GM12878 (cell line): ENCODE measurements around a stretch of chr15.

DNA sequence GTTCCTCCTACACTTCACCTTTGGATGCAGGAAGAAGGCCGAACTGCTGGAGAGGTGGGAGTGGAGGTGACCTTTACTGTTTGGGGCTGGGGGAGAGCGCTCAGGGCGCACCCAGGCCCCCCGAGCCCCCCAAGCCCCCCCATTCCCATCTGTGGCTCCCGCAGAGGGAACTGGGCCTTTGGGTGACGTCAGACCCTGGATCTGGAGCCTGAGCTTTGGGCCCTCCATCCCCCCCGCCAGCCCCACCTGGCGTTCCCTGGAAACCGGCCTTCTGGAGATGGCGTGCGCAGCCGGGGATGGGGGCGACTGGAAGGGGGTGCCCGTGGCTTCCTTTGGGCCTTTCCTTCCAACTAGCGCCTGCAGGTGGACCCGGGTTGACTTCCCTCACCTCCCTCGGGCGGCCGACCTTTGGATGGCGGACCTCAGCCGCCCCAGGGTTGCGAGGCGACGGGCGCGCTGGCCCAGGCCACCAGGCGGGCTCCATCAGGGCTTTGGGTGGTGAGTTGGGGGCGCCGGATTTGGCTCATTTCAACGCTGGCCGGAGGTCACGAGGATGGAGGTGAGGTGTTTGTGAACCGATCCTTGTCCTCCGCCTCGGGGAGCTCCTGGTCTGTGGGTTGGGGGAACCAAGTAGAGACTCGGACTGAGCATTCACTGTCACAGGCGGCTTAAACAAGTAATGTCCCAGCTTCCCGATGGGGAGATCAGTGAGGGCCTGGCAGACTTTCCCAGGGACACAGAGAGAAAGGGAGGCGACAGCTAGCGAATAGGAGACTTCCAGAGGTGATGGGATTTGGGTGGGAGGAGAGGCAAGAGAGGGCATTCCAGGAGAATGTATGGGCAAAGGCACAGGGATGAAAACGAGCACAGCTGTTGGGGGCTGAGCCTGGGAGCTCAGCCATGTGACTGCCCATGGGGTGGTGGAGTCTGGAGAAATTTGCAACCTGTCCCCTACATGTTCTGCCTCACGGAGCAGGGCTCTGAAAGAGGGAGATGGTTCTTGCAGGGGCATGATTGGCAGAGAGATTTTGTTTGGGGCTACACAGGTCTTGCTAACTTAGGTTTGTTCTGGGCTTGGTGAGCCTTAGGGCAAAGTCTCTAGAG, 751 bp downstream of the SCAMP5 start:
- RAMPAGE, long total RNA = no peak
- RRBS, 2 experiments = 24 to 49% methylated on average over 5 of the region's 42 CpGs
CAGE:
- cytosol, long polyA minus RNA = no peak
- cytosol, long polyA plus RNA = no peak
- long polyA plus RNA = no peak
- nucleolus, long total RNA = no peak
- nucleus, long polyA plus RNA = no peak
- nucleus, long total RNA = no peak

GRCh38 chr15:75029176-75030191, 6.1 kb downstream of the PPCDC start:
- RAMPAGE, long total RNA = no peak
- RRBS, 2 experiments = no CpG with 5 or more reads among the region's 15 CpGs
CAGE:
- cytosol, long polyA minus RNA = no peak
- cytosol, long polyA plus RNA = no peak
- long polyA plus RNA = no peak
- nucleolus, long total RNA = no peak
- nucleus, long polyA plus RNA = no peak
- nucleus, long total RNA = no peak

DNA sequence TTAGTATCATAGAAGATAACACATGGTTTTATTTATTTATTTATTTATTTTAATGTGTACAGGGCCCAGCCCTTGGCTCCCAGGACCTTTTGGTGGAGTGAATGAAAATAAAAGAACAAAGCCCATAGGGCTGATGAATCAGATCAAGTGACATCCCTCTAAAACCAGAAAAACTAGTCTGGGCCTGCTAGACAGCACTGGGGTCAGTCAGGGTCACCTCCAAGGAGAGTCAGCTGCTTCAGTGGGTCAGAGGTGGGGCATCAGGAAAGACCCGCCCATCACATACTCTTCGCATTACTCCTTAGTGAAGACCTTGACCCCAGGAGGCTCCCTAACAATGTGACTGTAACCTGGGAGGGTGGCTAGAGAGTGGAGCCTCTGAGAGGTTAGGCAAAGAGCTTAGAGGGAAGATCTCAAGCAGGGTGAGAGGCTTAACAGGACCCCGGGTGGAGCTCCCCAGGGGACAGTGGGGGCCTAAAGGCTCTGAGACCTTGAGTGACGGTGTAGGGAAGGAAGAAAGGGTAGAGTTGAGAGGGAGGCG, 12.9 kb downstream of the PPCDC start:
- RAMPAGE, long total RNA = no peak
- RRBS, 2 experiments = no CpG with 5 or more reads among the region's 5 CpGs
CAGE:
- cytosol, long polyA minus RNA = no peak
- cytosol, long polyA plus RNA = no peak
- long polyA plus RNA = no peak
- nucleolus, long total RNA = no peak
- nucleus, long polyA plus RNA = no peak
- nucleus, long total RNA = no peak

- RAMPAGE, long total RNA = no peak
- RRBS, 2 experiments = no CpG with 5 or more reads among the region's 18 CpGs
CAGE:
- cytosol, long polyA minus RNA = no peak
- cytosol, long polyA plus RNA = no peak
- long polyA plus RNA = no peak
- nucleolus, long total RNA = no peak
- nucleus, long polyA plus RNA = no peak
- nucleus, long total RNA = no peak
Measured at GRCh38 chr15:75048894-75049812, 25.8 kb downstream of the PPCDC start.

GRCh38 chr15:75071923-75072320, 48.5 kb downstream of the PPCDC start:
- RAMPAGE, long total RNA = no peak
- RRBS, 2 experiments = no CpG with 5 or more reads among the region's 2 CpGs
CAGE:
- cytosol, long polyA minus RNA = no peak
- cytosol, long polyA plus RNA = no peak
- long polyA plus RNA = no peak
- nucleolus, long total RNA = no peak
- nucleus, long polyA plus RNA = no peak
- nucleus, long total RNA = no peak

DNA sequence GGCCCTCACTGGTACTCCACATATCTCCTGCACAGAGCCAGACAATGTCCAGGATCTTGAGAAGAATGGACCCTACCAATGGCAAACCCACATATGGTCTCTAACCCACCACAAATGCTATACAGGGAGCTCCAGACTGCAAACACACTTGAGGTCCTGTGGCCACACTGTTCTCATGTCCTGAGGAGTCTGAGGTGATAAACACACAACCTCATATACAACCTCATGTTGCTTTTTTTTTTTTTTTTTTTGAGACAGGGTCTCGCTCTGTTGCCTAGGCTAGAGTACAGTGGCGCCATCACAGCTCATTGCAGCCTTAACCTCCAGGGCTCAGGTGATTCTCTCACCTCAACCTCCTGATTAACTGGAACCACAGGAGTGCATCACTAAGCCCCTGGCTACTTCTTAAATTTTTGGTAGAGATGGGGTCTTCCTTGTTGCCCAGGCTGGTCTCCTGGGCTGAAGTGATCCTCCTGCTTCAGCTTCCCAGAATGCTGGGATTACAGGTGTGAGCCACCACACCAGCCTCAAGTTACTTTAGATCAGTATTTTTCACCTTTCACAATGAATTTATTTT, 4.3 kb downstream of the NEIL1 start:
- RAMPAGE, long total RNA = no peak
- RRBS, 2 experiments = no CpG with 5 or more reads among the region's 2 CpGs
CAGE:
- cytosol, long polyA minus RNA = no peak
- cytosol, long polyA plus RNA = no peak
- long polyA plus RNA = no peak
- nucleolus, long total RNA = no peak
- nucleus, long polyA plus RNA = no peak
- nucleus, long total RNA = no peak

DNA sequence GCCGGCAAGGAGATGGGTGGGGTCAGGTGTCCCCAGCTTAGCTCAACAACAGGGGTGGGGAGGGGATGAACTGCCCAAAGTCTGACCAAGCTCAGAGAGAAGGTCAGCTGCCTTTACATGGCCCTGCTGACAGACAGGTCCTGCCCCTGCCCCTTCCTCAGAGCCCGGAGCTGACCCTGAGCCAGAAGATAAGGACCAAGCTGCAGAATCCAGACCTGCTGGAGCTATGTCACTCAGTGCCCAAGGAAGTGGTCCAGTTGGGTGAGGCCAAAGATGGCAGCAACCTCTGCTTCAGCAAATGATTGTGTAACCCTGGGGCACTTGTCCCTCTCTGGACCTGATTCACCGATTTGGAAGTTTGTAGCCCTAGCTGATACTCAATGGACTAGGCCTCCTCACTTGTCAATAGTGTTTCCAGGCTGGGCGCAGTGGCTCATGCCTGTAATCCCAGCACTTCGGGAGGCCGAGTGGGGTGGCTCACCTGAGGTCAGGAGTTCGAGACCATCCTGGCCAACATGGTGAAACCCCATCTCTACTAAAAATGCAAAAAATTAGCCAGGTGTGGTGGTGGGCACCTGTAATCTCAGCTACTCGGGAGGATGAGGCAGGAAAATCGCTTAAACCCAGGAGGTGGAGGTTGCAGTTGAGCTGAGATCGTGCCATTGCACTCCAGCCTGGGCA, 5.7 kb downstream of the NEIL1 start:
- RAMPAGE, long total RNA = no peak
- RRBS, 2 experiments = 86 to 100% methylated on average over 1 of the region's 10 CpGs
CAGE:
- cytosol, long polyA minus RNA = no peak
- cytosol, long polyA plus RNA = no peak
- long polyA plus RNA = no peak
- nucleolus, long total RNA = no peak
- nucleus, long polyA plus RNA = no peak
- nucleus, long total RNA = no peak

DNA sequence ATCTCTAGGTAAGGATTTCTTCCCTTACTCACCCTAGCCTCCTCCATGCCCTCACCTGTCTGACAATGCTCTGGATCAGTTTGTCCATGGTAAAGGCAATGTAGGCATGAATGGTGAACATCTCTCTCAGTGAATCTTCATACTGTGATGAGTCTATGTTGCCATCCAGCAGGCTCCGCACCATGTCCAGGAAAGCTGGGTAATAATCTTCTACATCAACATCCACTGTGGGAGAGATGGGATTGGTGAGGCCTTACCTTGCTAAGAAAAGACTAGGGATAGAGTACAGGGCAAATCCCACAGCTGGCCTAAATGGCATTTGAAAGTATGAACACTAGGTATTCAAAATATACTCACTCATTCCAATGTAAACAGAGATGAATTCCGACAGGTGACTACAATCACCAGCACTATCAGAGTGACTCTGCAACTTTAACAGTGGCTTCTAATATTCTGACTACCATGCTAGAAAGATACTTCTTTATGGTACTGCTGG, 21.2 kb upstream of the MAN2C1 start:
- RAMPAGE, long total RNA = no peak
- RRBS, 2 experiments = no CpG with 5 or more reads among the region's 2 CpGs
CAGE:
- cytosol, long polyA minus RNA = no peak
- cytosol, long polyA plus RNA = no peak
- long polyA plus RNA = no peak
- nucleolus, long total RNA = no peak
- nucleus, long polyA plus RNA = no peak
- nucleus, long total RNA = no peak

- RAMPAGE, long total RNA = no peak
- RRBS, 2 experiments = no CpG with 5 or more reads among the region's 24 CpGs
CAGE:
- cytosol, long polyA minus RNA = no peak
- cytosol, long polyA plus RNA = no peak
- long polyA plus RNA = no peak
- nucleolus, long total RNA = no peak
- nucleus, long polyA plus RNA = no peak
- nucleus, long total RNA = no peak
Measured at GRCh38 chr15:75649688-75650370, 2.1 kb downstream of the SNX33 start.

- RAMPAGE, long total RNA = no peak
- RRBS, 2 experiments = no CpG with 5 or more reads among the region's 12 CpGs
CAGE:
- cytosol, long polyA minus RNA = no peak
- cytosol, long polyA plus RNA = no peak
- long polyA plus RNA = no peak
- nucleolus, long total RNA = no peak
- nucleus, long polyA plus RNA = no peak
- nucleus, long total RNA = no peak
Measured at GRCh38 chr15:75663533-75664093, 15.9 kb downstream of the SNX33 start.

GRCh38 chr15:75711493-75712011, 1.1 kb downstream of the CSPG4 start:
- RAMPAGE, long total RNA = no peak
- RRBS, 2 experiments = no CpG with 5 or more reads among the region's 9 CpGs
CAGE:
- cytosol, long polyA minus RNA = no peak
- cytosol, long polyA plus RNA = no peak
- long polyA plus RNA = no peak
- nucleolus, long total RNA = no peak
- nucleus, long polyA plus RNA = no peak
- nucleus, long total RNA = no peak

DNA sequence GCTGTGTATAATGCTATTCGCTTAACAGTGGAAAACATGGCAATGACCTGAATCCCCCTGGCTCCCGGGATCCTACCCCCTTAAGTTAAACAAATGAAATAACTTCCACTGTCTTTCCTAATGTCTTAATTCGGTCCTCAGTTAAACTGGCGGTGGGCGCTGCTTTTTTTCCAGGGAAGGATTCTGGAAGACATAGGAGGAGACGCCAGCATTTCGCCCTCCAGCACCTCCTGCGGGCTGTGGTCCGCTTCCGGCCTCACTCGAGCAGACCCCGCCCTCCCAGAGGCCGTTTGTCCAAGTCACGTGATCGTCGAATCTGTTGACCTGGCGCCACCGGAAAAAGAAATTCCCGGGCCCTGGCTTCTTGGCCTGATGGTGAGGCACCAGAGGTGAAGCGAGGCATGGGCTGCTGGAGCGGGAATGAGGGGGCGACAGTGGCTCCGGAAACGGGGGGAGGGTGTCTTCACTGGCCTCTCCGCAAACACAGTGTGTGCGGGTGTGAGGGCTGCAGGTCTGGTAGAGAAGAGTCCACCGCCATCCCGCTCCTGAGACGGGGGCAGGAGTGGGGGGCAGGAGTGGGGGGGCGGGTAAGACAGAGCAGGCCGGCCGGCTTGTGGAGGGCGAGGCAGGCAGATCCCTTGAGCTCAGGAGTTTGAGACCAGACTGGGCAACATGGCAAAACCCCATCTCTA, 34.5 kb downstream of the ODF3L1 start:
- RAMPAGE, long total RNA = no peak
- RRBS, 2 experiments = under 1 to 1% methylated on average over 5 of the region's 33 CpGs
CAGE:
- cytosol, long polyA minus RNA = no peak
- cytosol, long polyA plus RNA = no peak
- long polyA plus RNA = start-site peak on the plus strand centred at position 301 of the sequence, 38 bp wide, 30 and 27 reads in 2 replicates
- nucleolus, long total RNA = no peak
- nucleus, long polyA plus RNA = start-site peak on the plus strand centred at position 305 of the sequence, 46 bp wide, 19 and 16 reads in 2 replicates
- nucleus, long total RNA = no peak

DNA sequence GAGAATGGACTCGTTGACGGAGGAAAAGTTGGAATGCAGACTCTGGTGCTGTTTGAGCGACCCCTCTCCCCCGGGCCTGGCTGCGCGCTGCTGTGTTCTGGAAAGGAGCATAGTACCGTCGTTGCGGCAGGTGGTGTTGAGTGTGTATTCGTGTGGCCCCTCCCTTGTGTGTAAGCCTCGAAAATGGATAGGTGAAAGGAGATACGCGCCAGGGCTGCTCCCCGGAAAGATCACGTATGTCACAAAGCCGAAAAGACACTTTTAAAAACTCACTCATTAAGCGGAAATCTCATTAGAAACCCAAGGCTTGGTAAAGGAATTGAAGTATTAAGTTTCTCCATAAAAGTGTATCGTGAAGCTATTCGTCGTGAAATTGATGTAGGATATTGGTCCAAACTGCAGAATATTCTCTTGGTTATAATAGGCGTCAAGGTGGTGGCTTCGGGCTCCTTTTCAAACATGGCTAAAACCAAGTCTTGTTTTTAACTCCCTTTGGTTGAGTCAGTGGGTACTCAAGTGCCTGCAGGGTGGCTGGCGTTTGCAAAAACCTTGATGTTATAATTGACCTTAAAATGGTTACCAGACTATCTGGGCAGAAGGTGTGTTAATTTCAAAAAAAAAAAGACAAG, 1.2 kb downstream of the UBE2Q2 start:
- RAMPAGE, long total RNA = no peak
- RRBS, 2 experiments = no CpG with 5 or more reads among the region's 23 CpGs
CAGE:
- cytosol, long polyA minus RNA = no peak
- cytosol, long polyA plus RNA = no peak
- long polyA plus RNA = no peak
- nucleolus, long total RNA = no peak
- nucleus, long polyA plus RNA = no peak
- nucleus, long total RNA = no peak

GRCh38 chr15:75932512-75933294, 29.0 kb downstream of the FBXO22 start:
- RAMPAGE, long total RNA = no peak
- RRBS, 2 experiments = no CpG with 5 or more reads among the region's 11 CpGs
CAGE:
- cytosol, long polyA minus RNA = start-site peak on the plus strand at chr15:75932834-75932844, 44 reads; start-site peak on the plus strand at chr15:75933015-75933023, 48 reads; start-site peak on the plus strand at chr15:75933102-75933109, 48 reads
- cytosol, long polyA plus RNA = no peak
- long polyA plus RNA = no peak
- nucleolus, long total RNA = no peak
- nucleus, long polyA plus RNA = no peak
- nucleus, long total RNA = no peak

DNA sequence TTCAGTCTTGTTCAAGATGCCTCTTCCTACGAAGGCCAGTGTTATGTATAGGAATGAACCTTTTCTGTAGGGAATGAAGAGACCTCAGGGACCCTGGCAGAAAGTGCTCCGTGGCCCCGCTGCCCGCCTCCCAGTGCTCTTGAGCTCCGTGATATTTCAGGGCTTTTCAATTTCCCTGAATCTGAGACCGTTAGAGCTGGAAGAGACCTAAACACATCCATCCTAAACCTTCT, 80.6 kb downstream of the TMEM266 start:
- RAMPAGE, long total RNA = no peak
- RRBS, 2 experiments = no CpG with 5 or more reads among the region's 6 CpGs
CAGE:
- cytosol, long polyA minus RNA = no peak
- cytosol, long polyA plus RNA = no peak
- long polyA plus RNA = no peak
- nucleolus, long total RNA = no peak
- nucleus, long polyA plus RNA = no peak
- nucleus, long total RNA = no peak

GRCh38 chr15:76197485-76198278, 113.6 kb downstream of the ETFA start:
- RAMPAGE, long total RNA = no peak
- RRBS, 2 experiments = no CpG with 5 or more reads among the region's 7 CpGs
CAGE:
- cytosol, long polyA minus RNA = no peak
- cytosol, long polyA plus RNA = no peak
- long polyA plus RNA = no peak
- nucleolus, long total RNA = no peak
- nucleus, long polyA plus RNA = no peak
- nucleus, long total RNA = no peak

DNA sequence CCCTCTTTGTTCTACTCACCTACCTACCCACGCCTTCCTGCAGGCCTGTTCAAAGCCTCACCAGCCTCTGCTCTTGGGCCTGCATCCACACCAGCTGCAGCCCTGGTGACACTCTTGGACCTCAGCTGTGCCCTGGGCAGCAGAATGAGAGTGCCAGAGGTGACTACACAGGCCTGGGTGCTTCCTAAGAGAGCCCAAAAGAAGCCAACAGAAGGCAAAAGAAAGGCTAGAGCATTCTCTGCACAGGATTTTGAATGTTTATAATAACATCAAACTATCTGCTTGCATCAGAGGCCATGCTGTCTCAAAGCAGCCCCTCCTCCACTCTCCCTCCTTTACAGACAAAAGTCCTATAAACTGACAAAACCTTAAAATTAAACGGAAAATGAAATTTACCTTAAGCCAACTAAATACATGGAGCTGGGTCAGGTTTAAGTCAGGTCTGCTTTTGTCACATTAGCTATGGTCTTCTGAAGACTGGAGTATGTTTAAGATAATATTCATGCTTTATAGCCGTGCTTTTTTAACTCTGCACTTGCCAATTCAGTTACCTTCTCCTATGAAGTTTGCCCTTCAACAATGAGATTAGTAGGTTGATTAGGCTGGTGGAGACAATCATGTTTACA, 95.6 kb downstream of the ETFA start:
- RAMPAGE, long total RNA = no peak
- RRBS, 2 experiments = no CpG with 5 or more reads among the region's 3 CpGs
CAGE:
- cytosol, long polyA minus RNA = no peak
- cytosol, long polyA plus RNA = no peak
- long polyA plus RNA = no peak
- nucleolus, long total RNA = no peak
- nucleus, long polyA plus RNA = no peak
- nucleus, long total RNA = no peak

GRCh38 chr15:76299135-76299767, 12.0 kb downstream of the ETFA start:
- RAMPAGE, long total RNA = no peak
- RRBS, 2 experiments = no CpG with 5 or more reads among the region's 6 CpGs
CAGE:
- cytosol, long polyA minus RNA = no peak
- cytosol, long polyA plus RNA = no peak
- long polyA plus RNA = no peak
- nucleolus, long total RNA = no peak
- nucleus, long polyA plus RNA = no peak
- nucleus, long total RNA = no peak

DNA sequence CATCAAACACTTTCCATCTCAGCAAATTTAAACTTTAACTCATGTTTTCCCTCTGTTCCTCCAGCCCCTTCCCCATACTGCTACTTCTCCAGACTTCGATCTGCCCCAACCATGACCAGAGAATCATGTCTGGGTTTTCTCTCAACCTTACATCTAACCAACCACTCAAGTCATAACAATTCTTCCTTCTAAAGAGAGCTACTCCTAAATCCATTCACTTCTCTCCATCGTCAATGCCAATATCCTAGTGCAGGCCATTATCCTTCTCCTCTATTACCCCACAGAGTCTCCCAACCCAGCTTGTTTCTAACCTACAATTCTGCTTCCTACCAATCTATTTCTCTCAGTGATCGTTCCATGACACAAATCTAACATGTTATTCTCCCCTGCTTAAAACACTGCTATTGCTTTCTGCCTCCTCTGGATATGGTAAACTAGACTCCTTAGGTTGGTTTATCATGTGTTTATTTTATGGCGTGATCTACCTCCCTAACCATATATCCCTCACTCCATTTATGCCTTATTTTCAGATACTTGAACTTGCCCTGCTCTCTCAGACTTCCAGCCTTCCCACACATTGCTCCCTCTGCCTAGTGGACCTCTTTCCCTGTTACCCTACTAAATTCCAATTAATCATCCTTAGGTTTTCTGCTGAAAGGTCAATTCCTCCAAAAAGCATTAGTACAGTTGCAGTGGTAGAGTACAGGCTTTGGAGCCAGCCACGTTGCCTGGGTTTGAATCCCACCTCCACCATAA, 10.8 kb downstream of the ETFA start:
- RAMPAGE, long total RNA = no peak
- RRBS, 2 experiments = no CpG with 5 or more reads among the region's 5 CpGs
CAGE:
- cytosol, long polyA minus RNA = no peak
- cytosol, long polyA plus RNA = no peak
- long polyA plus RNA = no peak
- nucleolus, long total RNA = no peak
- nucleus, long polyA plus RNA = no peak
- nucleus, long total RNA = no peak

- RAMPAGE, long total RNA = no peak
- RRBS, 2 experiments = 2% methylated on average over 4 of the region's 36 CpGs; no CpG with 5 or more reads in 1 of the 2 experiments
CAGE:
- cytosol, long polyA minus RNA = no peak
- cytosol, long polyA plus RNA = no peak
- long polyA plus RNA = no peak
- nucleolus, long total RNA = no peak
- nucleus, long polyA plus RNA = no peak
- nucleus, long total RNA = no peak
Measured at GRCh38 chr15:76339681-76340202, 3.2 kb downstream of the ISL2 start.